Uterus (tissue), 7 donors: ENCODE measurements around a stretch of chr2.

GRCh38 chr2:88693919-88694347 lies 2.5 kb downstream of the RPIA start:
- PRO-cap, 4 experiments, result no peak in any of the 4 experiments
- RAMPAGE, long total RNA, 2 experiments, result no peak in any of the 2 experiments
- RRBS, result no CpG with 5 or more reads among the region's 2 CpGs

GRCh38 chr2:88738189-88738687 lies 46.8 kb downstream of the RPIA start:
- PRO-cap, 4 experiments, result no peak in any of the 4 experiments
- RAMPAGE, long total RNA, 2 experiments, result no peak in any of the 2 experiments
- RRBS, result no CpG with 5 or more reads among the region's 4 CpGs

- PRO-cap, 4 experiments, result no peak in any of the 4 experiments
- RAMPAGE, long total RNA, 2 experiments, result no peak in any of the 2 experiments
- RRBS, result no CpG with 5 or more reads among the region's 2 CpGs
Measured at GRCh38 chr2:88754139-88754750, 62.8 kb downstream of the RPIA start.

GRCh38 chr2:88856327-88857178 lies 165.1 kb downstream of the RPIA start:
- PRO-cap, 4 experiments, result no peak in any of the 4 experiments
- RAMPAGE, long total RNA, 2 experiments, result no peak in any of the 2 experiments
- RRBS, result no CpG with 5 or more reads among the region's 3 CpGs

DNA sequence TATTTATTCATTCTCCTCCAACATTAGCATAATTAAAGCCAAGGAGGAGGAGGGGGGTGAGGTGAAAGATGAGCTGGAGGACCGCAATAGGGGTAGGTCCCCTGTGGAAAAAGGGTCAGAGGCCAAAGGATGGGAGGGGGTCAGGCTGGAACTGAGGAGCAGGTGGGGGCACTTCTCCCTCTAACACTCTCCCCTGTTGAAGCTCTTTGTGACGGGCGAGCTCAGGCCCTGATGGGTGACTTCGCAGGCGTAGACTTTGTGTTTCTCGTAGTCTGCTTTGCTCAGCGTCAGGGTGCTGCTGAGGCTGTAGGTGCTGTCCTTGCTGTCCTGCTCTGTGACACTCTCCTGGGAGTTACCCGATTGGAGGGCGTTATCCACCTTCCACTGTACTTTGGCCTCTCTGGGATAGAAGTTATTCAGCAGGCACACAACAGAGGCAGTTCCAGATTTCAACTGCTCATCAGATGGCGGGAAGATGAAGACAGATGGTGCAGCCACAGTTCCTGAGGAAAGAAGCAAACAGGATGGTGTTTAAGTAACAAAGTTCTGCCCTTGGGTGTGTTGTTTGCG lies 165.8 kb downstream of the RPIA start:
- PRO-cap, 4 experiments, result no peak in any of the 4 experiments
- RAMPAGE, long total RNA, 2 experiments, result no peak in any of the 2 experiments
- RRBS, result no CpG with 5 or more reads among the region's 11 CpGs

DNA sequence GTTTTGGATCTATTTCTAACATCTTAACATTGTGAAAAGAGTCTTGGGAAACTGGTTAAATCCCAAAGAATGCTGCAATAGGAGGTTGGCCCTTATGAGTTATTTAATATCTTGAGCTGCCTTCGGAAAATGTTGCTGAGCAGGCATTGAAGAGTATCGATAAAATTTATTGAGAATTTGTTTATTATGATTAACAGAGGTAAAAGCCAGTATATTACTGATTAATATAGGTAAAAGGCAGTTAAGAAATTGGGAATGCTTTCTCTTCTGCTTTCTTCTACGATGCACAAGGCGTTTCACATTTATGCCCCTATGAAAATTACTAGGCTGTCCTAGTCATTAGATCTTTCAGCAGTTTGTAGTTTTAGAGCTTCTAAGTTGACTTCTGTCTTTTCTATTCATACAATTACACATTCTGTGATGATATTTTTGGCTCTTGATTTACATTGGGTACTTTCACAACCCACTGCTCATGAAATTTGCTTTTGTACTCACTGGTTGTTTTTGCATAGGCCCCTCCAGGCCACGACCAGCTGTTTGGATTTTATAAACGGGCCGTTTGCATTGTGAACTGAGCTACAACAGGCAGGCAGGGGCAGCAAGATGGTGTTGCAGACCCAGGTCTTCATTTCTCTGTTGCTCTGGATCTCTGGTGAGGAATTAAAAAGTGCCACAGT lies 193.6 kb downstream of the RPIA start:
- PRO-cap, 4 experiments, result no peak in any of the 4 experiments
- RAMPAGE, long total RNA, 2 experiments, result no peak in any of the 2 experiments
- RRBS, result no CpG with 5 or more reads among the region's 7 CpGs

GRCh38 chr2:89862352-89862551 lies 1170.8 kb downstream of the RPIA start:
- PRO-cap, 4 experiments, result no peak in any of the 4 experiments
- RAMPAGE, long total RNA, 2 experiments, result no peak in any of the 2 experiments
- RRBS, result no CpG with 5 or more reads among the region's 2 CpGs

- PRO-cap, 4 experiments, result no peak in any of the 4 experiments
- RAMPAGE, long total RNA, 2 experiments, result no peak in any of the 2 experiments
- RRBS, result no CpG with 5 or more reads among the region's 3 CpGs
Measured at GRCh38 chr2:90220548-90221140, 1529.2 kb downstream of the RPIA start.

DNA sequence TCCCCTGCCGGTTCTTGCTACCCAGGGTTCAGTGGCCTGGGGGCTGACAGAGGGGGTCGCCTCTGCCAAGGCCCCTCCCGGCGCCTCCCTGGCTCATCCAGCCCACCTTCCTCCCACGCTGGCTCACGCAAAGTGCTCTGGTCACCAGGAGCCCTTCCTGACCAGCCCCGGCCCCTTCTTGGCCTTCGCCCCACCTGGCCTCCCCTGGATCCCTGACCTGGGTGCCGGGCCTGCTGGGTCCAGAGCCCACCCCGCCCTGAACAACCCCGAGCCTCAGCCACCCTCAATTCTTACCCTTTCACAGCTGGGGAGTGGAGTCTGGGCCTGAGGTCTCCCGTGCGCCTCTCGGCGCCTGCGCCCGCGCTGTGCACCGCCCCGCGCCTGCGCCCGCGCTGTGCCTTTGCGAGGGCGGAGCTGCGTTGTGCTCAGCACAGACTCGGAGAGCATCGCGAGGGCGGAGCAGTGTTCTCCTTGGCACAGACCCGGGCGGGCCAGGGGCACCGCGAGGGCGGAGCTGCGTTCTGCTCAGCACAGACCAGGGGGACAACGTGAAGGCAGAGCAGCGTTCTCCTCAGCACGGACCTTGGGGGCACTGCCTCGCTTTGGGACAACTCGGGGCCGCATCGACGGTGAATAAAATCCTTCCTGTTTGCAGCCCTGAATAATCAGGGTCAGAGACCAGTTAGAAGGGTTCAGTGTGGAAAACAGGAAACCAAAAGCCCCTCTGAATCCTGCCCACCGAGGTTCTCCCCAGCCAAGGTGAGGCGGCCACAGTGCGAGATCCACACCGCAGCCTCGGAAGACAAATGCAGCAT lies 2927.3 kb upstream of the AQP7B start:
- PRO-cap, 4 experiments, result peak in 2 of 4 experiments; most common plus-strand start position 531 of the sequence (in 1)
- RAMPAGE, long total RNA, 2 experiments, result start-site peak on the minus strand in 1 of 2 experiments, centred at position 371 of the sequence, 42 reads per replicate
- RRBS, result no CpG with 5 or more reads among the region's 50 CpGs

- PRO-cap, 4 experiments, result no peak in any of the 4 experiments
- RAMPAGE, long total RNA, 2 experiments, result no peak in any of the 2 experiments
- RRBS, result 43% methylated on average over 7 of the region's 27 CpGs
Measured at GRCh38 chr2:95389605-95390469, 12.7 kb upstream of the FAHD2A start.

DNA sequence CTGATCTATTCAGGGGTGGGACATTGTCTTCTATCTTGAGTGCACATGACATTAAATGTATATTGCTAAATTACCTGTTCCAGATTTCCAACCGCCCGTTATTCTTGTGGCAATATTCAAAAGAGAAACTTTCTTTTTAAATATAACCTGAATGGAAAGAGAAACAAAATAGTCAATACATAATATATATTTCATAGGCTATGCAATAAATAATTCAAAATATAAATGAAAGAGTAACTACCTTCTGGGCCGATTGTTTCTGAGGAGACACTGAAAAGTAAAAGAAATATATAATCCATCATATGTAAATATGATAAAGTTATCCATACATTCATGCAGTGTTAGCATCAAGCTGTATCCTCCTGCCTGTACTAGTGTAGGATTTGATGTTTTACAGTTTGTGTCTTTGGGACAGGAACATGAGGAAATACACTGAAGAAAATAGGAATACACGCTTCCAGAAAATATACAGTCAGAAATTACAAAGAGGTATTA lies 109.3 kb downstream of the ANKRD36C start:
- PRO-cap, 4 experiments, result no peak in any of the 4 experiments
- RAMPAGE, long total RNA, 2 experiments, result start-site peak on the minus strand in 1 of 2 experiments, centred at position 346 of the sequence, 31 reads per replicate
- RRBS, result no CpG with 5 or more reads among the region's 4 CpGs

- PRO-cap, 4 experiments, result no peak in any of the 4 experiments
- RAMPAGE, long total RNA, 2 experiments, result no peak in any of the 2 experiments
- RRBS, result no CpG with 5 or more reads among the region's 4 CpGs
Measured at GRCh38 chr2:96085104-96085413, 31.3 kb downstream of the ADRA2B start.

- PRO-cap, 4 experiments, result no peak in any of the 4 experiments
- RAMPAGE, long total RNA, 2 experiments, result no peak in any of the 2 experiments
- RRBS, result no CpG with 5 or more reads among the region's 11 CpGs
Measured at GRCh38 chr2:96091543-96091831, 24.9 kb downstream of the ADRA2B start.

GRCh38 chr2:96156931-96157340 lies 11.7 kb upstream of the DUSP2 start:
- PRO-cap, 4 experiments, result no peak in any of the 4 experiments
- RAMPAGE, long total RNA, 2 experiments, result no peak in any of the 2 experiments
- RRBS, result no CpG with 5 or more reads among the region's 4 CpGs

DNA sequence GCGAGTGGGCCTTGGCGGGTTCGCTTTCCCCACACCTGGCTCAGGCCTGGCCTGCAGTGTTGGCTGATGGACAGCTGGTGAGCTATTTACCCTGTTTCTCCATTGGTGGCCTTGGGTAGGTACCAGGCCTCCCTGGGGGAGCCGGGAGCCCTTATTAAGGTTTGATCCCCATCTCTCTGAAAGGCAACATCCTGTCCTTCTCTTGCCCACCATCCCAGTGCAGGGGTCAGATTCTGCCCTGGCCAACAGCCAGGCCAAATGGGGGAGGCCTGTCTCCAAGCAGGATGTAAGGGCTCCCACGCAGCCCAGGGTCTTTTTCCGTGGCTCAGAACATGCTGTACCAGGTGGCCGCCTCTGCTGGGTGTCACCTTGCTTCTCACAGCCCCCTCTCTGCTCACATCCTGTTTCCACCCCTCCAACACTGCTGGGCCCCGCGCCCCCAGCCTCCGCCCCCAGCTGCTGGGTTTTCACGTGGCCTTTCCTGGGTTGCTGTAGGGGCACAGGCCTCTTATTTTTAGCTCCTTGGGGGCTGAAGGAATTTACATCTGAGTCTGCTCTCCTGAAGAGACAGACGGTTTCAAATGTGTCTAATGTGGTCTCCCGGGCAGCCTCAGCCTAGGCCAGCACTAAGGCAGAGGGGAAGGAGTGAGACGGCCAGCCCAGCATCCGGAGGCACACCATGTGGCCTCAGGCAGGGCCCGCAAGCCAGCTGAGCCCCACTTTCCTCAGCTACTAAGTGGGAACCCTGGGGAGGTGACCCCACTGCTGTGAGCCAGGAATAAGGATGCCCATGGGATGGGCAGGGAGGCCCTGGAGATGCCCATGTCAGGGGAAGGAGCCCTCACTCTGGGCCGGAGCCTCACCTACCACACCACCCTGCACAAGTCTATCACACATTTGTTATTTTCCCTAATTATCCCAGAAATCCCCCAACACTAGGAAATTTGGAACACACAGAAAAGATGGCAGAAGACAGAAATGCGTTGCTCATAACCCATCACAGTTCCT lies 18.6 kb upstream of the DUSP2 start:
- PRO-cap, 4 experiments, result peak in 1 of 4 experiments; most common plus-strand start position 484 of the sequence (in 1); most common minus-strand start position 337 of the sequence (in 1)
- RAMPAGE, long total RNA, 2 experiments, result no peak in any of the 2 experiments
- RRBS, result 64% methylated on average over 3 of the region's 18 CpGs

- PRO-cap, 4 experiments, result no peak in any of the 4 experiments
- RAMPAGE, long total RNA, 2 experiments, result no peak in any of the 2 experiments
- RRBS, result no CpG with 5 or more reads among the region's 4 CpGs
Measured at GRCh38 chr2:96258550-96259185, 7.1 kb downstream of the TMEM127 start.

GRCh38 chr2:96259557-96260175 lies 6.1 kb downstream of the TMEM127 start:
- PRO-cap, 4 experiments, result peak in 1 of 4 experiments; most common plus-strand start chr2:96259860 (in 1)
- RAMPAGE, long total RNA, 2 experiments, result no peak in any of the 2 experiments
- RRBS, result no CpG with 5 or more reads among the region's 8 CpGs

- PRO-cap, 4 experiments, result no peak in any of the 4 experiments
- RAMPAGE, long total RNA, 2 experiments, result no peak in any of the 2 experiments
- RRBS, result no CpG with 5 or more reads among the region's 9 CpGs
Measured at GRCh38 chr2:96343775-96344403, 8.3 kb downstream of the NCAPH start.

DNA sequence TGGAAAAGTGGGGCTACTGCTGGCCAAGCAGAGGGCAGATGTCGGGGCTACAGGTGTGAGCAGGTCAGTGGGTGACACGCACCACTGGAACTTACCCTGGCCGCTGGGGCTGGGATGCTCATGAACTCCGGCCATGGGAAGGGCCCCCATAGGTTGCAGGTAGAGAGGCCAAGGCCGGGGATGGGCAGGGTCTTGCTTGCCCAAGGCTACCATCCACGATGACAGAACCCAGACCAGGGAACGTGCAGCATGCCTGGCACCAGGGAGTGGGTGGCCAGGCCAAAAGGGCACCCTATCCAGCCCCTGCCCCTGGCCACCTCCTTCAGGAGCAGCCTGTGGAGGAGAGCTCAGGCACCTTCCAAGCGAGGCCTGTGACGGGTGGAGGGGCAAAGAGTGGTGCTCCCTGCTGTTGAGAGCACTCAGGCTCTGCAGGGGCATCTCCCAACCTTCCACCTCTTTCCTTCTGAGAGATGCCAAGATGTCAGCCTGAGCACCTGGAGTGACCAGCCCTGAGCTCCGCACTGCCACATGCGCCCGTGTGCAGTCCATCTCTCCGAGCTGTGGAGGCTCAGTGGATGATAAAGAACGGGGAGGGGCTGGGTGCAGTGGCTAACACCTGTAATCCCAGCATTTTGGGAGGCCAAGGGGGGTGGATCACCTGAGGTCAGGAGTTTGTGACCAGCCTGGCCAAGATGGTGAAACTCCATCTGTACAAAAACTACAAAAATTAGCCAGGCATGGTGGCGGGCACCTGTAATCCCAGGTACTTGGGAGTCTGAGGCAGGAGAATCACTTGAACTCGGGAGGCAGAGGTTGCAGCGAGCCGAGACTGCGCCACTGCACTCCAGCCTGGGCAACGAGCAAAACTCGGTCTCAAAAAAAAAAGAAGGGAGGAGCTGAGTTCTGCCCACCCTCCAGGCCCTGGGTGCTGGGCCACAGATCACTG lies 17.1 kb downstream of the ARID5A start:
- PRO-cap, 4 experiments, result no peak in any of the 4 experiments
- RAMPAGE, long total RNA, 2 experiments, result no peak in any of the 2 experiments
- RRBS, result no CpG with 5 or more reads among the region's 21 CpGs

DNA sequence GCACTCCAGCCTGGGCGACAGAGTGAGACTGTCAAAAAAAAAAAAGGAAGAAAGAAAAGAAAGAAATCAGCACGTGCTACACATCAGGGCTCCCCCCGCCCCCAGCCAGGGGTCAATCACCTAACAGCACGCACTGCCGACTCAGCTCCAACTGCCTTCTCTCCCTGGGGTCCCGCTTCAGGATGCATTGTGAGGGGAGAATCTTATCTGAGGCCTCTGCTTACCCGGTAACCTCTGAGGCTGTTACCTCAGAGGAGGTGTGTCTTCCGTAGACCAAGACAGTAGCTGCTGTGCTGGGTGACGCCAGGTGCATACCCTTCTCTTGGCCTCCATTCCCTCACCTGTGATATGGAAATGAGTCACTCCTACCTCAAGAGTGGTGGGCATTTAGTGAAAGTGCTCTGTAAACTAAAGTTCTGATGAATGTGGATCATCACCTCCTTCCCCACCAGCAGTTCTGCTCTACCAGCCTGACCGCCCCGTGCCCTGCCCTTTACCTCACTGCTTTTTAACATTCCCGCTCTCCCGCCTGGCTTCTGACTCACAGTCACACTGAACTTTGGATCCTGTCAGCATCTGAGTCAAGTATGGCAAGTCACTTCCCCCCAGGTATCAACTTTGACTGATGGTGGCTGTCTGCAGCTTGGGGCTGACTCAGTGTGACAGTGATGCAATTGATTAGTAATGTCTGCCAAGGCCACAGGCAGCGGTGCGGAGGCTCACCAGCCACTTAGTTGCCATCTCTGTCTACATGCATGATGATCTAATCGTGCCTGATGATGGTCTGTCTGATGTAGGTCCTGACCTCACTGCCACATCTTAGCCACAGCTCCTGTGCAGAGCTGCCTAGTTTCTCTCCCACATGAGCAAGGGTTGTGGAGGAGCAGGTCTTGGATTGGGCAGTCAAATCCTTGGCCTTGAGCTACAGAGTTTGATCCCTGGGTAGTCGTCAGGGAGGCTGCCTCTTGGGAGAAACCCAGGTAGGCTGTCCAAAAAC lies 20.2 kb downstream of the ARID5A start:
- PRO-cap, 4 experiments, result no peak in any of the 4 experiments
- RAMPAGE, long total RNA, 2 experiments, result no peak in any of the 2 experiments
- RRBS, result no CpG with 5 or more reads among the region's 17 CpGs